Bronchus (tissue), 1 donor: Measurements from ENCODE around the genes RANBP2 and CCDC138.

DNA sequence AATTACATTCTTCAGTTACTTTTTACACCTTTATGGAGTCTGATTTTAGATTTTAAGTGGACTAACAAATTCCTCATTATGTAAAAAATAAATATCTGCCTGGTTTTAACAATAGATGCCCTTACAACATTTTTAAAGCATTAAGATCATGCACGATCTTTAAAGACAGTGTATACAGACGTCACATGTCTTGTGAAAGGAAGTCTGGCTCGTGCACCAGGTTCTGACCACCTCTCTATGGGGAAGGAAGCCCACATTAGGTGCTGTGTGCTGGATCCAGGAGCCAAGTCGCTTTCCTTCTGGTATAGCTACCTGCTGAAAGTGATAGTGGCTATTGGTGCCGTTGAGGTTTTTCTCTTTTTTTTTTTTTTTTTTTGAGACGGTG, 116.4 kb downstream of the NCK2 start:
- PRO-cap = no peak

GRCh38 chr2:106113525-106113942, 48.0 kb downstream of the ECRG4 start:
- PRO-cap = bidirectional peak, plus-strand start at chr2:106113875, minus-strand start at chr2:106113807

- PRO-cap = no peak
These were observed 14.3 kb upstream of the UXS1 start for GRCh38 chr2:106208278-106208843.

GRCh38 chr2:106577103-106577542, 90.0 kb downstream of the CD8B2 start:
- PRO-cap = no peak

GRCh38 chr2:107529141-107529643, 297.5 kb upstream of the RGPD4 start:
- PRO-cap = bidirectional peak, plus-strand start at chr2:107529473, minus-strand start at chr2:107529324

- PRO-cap = no peak
These were observed 17.8 kb upstream of the SULT1C2 start for GRCh38 chr2:108270856-108271282.

- PRO-cap = no peak
These were observed 14.9 kb downstream of the GCC2 start for GRCh38 chr2:108463854-108464421.

GRCh38 chr2:108475333-108476025, 26.5 kb downstream of the GCC2 start:
- PRO-cap = no peak

- PRO-cap = unidirectional peak, minus-strand start at chr2:108601364
These were observed 66.9 kb downstream of the LIMS1 start for GRCh38 chr2:108601156-108601675.

- PRO-cap = no peak
These were observed 72.2 kb downstream of the LIMS1 start for GRCh38 chr2:108606377-108606867.

DNA sequence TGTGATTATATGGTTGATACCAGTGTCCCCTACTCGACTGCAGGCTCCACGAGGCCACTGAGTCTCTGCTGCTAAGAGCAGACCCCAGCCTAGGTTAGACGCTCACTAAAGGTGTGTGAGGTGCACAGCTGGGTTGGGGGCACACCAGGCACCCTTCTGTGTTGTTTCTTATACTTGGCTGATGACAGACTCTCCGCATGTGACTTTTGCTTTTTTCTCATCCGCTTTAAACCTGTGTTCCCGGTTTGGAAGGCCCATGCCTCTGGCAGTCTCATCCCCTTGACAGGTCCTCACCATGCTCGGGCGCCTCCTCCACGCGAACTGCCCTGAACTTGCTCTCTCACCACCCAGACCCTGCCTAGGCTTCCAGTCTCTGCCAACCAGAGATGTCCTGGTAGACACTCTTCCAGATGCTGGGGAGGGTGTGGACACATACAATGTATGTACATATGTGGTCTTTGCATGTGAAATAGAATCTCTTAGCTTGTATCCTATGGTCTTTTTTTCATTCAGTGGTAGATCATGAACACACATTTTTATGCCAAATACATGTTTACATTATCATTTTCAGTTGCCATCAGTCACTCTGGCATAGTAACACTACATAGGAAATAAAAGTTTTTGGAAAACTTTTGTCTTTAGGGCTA, 79.8 kb downstream of the LIMS1 start:
- PRO-cap = no peak

- PRO-cap = no peak
These were observed 34.6 kb upstream of the RANBP2 start for GRCh38 chr2:108684356-108685461.

DNA sequence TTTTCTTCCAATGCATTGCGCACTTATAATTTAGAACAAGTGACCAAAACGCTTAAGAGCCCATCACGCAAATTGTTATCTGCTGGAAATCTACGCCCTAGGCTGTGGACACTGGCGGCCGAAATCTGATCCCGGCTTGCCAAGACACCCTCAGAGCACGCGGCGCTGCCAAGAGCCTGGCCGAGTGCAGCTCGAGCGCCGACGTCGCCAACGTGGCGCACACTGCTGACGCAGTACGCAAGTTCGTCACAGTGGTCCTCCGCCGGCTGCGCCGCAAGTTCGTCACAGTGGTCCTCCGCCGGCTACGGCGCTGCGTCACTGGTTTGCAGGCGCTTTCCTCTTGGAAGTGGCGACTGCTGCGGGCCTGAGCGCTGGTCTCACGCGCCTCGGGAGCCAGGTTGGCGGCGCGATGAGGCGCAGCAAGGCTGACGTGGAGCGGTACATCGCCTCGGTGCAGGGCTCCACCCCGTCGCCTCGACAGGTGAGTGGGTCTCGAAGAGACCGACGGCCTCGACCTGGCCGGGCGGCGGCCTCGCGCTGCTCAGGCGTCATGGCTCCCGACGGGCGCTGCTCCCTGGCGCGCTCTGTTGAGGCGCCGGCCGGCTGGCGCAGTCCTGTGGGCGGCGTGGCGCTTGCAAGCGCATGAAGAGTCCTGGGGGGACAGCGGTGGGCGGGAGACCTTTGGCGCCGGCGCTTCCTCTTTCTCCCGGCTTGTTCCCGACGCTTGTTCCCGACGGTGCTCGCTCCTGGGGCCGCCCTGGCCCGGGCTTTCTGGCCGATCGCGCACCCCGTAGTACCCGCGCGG, at the start of gene RANBP2:
TSS of gene RANBP2 (plus strand) at position 285 of the 805 bp plus-strand sequence.
- PRO-cap = bidirectional peak, plus-strand start at position 332 of the sequence, minus-strand start at position 224 of the sequence; unidirectional peak, minus-strand start at position 764 of the sequence

DNA sequence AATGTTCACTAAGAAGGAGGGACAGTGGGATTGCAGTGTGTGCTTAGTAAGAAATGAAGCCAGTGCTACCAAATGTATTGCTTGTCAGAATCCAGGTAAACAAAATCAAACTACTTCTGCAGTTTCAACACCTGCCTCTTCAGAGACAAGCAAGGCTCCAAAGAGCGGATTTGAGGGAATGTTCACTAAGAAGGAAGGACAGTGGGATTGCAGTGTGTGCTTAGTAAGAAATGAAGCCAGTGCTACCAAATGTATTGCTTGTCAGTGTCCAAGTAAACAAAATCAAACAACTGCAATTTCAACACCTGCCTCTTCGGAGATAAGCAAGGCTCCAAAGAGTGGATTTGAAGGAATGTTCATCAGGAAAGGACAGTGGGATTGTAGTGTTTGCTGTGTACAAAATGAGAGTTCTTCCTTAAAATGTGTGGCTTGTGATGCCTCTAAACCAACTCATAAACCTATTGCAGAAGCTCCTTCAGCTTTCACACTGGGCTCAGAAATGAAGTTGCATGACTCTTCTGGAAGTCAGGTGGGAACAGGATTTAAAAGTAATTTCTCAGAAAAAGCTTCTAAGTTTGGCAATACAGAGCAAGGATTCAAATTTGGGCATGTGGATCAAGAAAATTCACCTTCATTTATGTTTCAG, 20.9 kb upstream of the CCDC138 start:
- PRO-cap = no peak

DNA sequence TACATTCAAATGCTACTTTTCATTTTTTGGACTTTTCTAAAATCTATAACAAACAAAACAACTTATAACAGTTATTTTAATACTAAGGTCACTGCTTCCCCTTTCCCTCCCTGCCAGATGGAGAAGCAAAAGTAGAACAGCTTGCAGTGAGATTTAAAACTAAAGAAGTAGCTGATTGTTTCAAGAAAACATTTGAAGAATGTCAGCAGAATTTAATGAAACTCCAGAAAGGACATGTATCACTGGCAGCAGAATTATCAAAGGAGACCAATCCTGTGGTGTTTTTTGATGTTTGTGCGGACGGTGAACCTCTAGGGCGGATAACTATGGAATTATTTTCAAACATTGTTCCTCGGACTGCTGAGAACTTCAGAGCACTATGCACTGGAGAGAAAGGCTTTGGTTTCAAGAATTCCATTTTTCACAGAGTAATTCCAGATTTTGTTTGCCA, 4.1 kb upstream of the CCDC138 start:
- PRO-cap = no peak

DNA sequence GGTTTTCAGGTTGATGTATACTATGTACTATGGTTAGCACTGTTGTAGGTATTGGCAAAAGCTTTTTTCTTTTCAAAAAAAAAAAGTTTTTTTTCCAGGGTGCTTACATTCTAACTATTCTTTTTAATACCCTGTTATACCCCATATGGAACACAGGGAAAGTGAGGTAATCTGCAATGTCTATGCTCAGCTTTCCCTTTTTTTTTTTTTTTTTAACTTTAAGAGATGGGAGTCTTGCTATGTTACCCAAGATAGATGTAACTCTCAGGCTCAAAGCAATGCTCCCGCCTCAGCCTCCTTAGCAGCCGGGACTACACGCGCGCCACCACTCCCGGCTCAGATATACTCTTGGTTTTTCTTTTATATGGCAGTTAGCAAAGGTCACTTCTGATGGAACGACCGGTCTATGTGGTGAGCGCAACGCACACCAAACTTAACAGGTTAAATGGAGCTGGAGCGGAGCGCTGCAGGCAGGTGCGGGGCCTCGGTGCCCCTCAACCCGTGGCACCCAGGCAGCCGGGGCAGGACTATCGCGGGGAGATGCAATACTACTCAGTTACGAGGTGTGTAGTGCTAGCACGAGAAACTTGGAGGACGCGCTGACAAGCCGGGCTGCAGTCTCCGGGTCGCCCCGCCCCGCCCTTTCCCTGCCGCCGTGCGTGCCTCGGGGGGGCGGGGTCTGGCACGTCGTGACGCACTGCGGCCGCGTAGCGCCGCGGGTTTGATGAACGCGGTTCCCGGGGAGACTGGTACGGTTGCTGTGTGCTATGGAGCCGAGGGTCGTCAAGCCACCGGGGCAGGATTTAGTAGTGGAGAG, at the start of gene CCDC138:
TSS of gene CCDC138 (plus strand) at position 716 of the 817 bp plus-strand sequence.
- PRO-cap = bidirectional peak, plus-strand start at position 727 of the sequence, minus-strand start at position 645 of the sequence

DNA sequence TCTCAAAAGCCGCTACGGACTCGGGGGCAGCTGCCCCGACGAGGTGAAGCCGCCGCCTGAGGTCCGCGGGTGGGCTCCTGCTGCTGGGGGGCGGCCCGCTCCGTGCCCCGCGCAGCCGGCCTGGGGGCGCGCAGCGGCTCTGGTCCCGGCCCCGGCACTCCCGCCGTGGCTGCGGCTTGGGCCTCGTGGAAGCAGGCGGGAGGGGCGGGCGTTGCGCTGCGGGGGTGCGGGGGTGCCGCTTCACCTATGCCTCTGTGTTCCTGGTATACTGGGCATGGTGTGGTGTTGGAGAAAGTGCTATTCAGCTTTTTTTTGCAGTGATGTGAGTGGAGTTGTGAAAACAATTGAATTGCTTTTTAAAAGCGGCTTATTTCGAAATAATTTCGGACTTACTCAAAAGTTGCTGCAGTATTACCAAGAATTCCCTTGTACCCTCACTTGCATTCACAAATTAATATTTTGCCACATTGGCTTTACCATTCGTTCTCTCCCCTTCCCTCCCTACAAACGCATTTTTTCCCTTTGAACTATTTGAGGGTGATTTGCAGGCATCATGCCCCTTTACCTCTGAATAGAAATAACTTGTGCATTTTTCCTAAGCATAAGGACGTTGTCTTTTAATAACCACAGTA, 418 bp downstream of the CCDC138 start:
- PRO-cap = no peak

- PRO-cap = no peak
These were observed 219.8 kb downstream of the SH3RF3 start for GRCh38 chr2:109348771-109349319.

GRCh38 chr2:109567849-109568048, 46.0 kb downstream of the SEPTIN10 start:
- PRO-cap = no peak

DNA sequence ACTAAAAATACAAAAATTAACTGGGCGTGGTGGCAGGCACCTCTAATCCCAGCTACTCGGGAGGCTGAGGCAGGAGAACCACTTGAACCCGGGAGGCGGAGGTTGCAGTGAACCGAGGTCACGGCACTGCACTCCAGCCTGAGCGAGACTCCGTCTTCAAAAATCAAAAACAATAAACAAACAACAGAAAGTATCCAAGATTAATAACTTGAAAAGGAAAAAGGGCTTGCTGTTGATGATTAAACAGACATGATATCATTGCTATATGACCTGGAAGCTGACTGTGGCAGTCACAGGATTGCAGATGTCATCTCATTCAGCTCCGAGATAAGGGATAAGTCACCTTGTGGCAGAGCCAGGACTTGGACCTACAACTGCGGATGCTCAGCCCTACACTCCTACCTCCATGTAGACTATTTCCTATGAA, 16.8 kb downstream of the SOWAHC start:
- PRO-cap = no peak